HT1080 (cell line): ENCODE measurements around the gene EPHA7.

DNA sequence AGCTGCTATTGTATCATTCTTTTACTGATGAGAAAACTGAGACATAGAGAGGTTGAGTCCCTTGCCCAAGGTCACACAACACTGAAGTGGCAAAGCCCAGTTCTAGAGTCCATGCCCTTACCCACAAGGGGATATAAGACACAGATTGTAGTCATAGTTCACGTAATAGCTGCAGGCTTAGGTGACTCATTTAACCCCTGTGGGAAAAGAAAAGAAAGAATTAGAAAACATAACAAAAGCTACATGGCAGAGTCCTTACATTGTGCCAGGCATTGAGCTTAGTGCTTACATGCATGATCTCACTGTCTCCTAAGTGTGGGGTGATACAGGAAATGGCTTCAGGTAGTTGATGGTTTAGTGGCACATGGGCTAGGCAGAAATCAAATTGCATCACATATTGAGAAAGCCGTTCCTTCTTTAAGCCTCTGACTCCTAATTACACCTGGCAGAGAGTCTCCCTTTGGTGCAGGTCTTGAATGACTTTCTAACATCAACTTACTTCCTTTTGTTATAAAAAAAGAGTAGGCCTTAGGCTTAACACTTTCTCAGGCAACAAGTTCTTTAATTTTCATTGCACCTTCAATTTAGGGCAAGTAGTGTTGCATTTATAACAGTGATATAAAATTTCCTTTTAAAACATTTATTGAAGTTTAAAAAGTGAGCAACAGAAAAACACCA is 12.5 kb upstream of the AKIRIN2 start:
RAMPAGE:
- cytosol, long total RNA = no peak
- long total RNA = no peak
- nucleus, long total RNA = no peak

DNA sequence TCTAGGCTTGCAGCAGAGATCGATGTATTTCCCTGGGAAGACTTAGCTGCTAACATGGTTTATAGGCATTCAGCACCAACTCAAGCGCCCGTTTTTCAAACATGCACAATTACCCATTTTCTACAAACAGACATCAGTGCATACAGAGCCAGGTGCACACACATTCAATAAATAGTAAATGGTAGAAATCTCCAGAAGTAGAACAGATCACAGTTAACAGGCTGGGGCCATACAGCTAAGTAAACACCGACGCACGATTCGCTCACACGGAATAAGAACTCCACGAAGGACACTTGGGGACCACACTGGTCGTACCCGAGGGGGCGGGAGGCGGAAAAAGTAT is 744 bp downstream of the CNR1 start:
RAMPAGE:
- cytosol, long total RNA = no peak
- long total RNA = no peak
- nucleus, long total RNA = no peak

GRCh38 chr6:89298630-89299534 is 16.2 kb downstream of the GABRR2 start:
RAMPAGE:
- cytosol, long total RNA = no peak
- long total RNA = no peak
- nucleus, long total RNA = no peak

GRCh38 chr6:89351613-89351999 is 916 bp downstream of the UBE2J1 start:
RAMPAGE:
- cytosol, long total RNA = no peak
- long total RNA = no peak
- nucleus, long total RNA = no peak

DNA sequence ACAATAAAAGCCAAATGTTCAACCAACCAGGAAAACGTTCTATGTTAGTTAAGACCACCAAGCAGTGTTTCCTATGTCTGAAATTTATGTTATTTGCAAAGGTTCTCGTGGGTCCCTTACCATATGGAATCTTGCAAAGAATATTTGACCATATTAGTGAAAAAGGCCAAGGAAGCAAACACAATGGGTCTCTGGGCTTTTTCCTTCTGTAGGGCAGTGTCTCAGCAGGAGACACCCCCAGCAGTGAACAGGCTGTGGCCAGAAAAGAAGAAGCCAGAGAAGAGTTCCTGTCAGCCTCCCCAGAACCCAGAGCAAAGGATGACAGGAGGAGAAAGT is 15.4 kb downstream of the LYRM2 start:
RAMPAGE:
- cytosol, long total RNA = no peak
- long total RNA = no peak
- nucleus, long total RNA = no peak

DNA sequence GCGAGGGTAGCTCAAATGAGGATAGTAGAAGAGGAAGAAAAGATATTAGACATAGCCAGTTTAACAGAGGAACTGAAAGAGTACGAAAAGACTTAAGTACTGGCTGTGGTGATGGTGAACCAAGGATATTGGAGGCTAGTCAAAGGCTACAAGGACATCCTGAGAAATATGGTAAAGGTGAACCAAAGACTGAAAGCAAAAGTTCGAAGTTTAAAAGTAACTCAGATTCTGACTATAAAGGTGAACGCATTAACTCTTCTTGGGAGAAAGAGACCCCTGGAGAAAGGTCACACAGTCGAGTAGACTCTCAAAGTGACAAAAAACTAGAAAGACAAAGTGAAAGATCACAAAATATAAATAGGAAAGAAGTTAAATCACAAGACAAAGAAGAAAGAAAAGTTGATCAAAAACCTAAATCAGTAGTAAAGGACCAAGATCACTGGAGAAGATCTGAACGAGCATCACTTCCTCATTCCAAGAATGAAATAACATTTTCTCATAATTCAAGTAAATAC is 31.8 kb upstream of the GJA10 start:
RAMPAGE:
- cytosol, long total RNA = no peak
- long total RNA = no peak
- nucleus, long total RNA = no peak

DNA sequence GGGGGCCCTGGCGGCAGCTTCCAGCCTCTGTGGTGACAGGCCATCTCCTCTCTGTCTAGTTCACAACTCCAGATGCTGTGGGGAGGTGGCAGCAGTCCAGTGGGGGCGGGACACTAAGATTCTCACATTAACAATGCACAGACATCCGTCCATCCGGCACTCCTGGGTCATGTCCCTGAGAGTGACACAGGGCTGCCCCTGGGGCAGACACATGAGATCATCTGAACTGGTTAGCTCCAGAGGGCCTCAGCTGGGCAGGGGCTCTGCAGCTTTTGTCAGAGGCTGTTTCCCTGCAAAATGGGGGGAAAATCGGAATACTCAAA is 91.0 kb downstream of the GJA10 start:
RAMPAGE:
- cytosol, long total RNA = no peak
- long total RNA = no peak
- nucleus, long total RNA = no peak

DNA sequence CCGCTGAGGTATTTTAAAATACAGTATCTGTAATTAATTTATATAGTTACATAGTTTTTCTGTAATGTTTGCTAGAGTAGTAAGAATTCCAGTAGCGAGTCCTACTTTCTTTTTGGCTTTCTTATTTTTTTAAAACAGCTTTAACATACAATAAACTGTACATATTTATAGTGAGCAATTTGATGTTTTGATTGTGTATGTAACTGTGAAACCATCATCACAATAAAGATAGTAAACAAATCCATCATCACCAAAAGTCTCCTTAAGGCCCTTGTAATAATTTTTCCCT is 115.6 kb downstream of the GJA10 start:
RAMPAGE:
- cytosol, long total RNA = no peak
- long total RNA = no peak
- nucleus, long total RNA = no peak

DNA sequence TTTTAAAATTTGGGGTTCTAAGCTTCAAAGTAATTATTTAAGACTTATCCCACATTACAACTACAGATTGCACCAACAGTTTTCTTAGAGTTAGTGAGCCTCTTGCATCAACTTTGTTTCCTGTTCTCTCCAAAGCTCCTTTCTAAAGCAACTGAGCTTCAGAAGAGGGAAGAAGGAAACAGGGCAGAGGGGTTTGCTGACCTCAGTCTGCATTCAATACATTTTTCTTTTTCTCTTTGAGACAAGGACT is 190.9 kb downstream of the BACH2 start:
RAMPAGE:
- cytosol, long total RNA = no peak
- long total RNA = no peak
- nucleus, long total RNA = no peak

DNA sequence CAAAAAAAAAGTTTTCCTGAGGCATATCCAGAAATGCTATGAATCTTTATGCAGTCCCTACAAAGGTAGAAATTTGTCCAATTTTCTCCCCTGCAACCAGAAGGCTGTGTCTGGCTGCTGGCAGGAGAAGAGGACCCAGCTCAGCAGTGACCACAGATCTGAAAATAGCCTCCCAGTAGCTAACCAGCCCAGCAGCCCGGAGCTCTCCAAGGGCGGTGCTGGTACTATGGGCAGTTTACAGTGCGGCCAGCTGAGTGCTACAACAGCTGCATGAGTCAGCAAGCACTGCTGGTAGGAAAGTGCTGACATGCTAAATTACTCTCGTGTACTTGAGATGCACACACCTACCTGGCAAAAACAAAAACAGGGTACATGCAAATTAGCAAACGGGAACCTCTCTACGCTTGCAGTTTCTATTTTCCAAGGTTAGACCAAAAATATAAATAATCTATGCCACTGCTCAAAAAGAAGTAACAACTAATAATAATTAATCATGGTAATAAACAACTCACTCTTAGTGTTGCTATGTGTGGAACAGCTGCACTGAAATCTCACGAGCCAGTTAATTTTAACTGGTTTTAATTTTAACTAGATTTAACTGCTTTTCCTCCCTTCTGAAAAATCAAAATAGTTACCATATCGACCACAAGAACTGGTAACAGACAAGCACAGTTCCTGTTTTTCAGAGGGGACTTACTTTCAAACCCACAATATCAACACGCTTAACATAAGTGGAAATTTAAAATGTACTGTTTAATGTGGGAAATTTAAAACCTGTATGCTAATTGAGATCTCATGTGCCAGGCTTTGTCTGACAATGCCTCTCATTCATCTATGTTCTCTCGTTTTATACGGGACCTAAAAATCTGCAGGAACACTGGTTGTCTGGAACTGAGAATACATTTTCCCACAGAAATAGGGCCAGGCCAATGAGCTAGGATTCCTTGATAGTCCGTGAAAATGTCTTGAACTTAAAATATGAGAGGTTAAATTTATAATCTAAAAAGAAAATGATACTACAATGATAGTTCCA is 10.8 kb downstream of the BACH2 start:
RAMPAGE:
- cytosol, long total RNA = no peak
- long total RNA = no peak
- nucleus, long total RNA = no peak

DNA sequence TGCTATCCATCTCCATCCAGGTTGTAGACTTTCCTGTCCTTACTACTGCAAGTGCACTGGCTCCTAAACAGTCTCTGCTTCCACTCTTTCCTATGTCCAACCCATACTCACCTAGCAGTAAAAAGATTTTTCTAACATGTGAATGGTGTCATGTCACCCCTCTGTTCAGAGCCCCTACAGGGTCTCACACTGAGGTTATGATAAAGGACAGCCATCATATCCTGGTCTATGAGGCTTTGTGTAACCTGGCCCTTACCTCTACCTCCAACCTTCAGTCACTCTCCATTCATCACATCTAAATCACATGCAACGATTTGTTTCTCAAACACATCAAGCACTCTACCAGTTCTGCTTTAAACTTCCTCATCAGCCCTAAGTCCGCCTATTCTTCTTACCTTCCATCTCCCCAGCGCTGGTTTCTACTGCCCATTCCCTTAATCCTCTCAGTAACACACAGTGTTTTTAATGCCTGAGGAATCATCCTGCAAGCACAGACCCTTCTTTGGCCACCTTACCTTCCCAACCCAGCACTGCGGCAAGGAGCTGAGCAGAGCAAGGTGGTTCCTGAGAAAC is 17.8 kb upstream of the BACH2 start:
RAMPAGE:
- cytosol, long total RNA = no peak
- long total RNA = no peak
- nucleus, long total RNA = no peak

DNA sequence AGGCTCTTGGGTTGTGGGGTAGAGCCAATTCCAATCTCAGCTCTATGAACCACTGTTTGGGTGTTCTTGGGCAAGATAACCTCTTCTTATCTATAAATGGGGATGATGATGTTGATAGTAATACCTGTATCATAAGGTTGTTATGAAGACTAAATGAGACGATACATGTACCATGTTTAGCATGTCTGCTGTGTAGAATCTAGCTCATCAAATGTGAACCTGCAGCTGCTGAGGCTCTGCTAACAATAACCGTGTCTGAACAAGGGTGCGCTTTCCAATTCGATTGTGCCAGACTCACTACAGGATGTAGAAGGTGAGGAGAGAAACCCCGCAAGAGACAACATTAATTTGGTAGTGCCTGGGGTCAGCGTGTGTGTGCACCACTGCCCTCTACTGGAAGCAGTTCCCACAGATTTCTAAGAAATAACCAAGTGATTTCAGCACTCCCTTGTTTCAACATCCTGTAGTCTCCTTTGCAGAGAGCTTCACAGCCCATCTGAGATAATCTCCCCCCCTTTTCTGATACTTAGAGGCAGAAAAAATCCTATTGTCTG is 96.5 kb upstream of the BACH2 start:
RAMPAGE:
- cytosol, long total RNA = no peak
- long total RNA = no peak
- nucleus, long total RNA = no peak

GRCh38 chr6:90411484-90411881 is 114.8 kb upstream of the BACH2 start:
RAMPAGE:
- cytosol, long total RNA = no peak
- long total RNA = no peak
- nucleus, long total RNA = no peak

DNA sequence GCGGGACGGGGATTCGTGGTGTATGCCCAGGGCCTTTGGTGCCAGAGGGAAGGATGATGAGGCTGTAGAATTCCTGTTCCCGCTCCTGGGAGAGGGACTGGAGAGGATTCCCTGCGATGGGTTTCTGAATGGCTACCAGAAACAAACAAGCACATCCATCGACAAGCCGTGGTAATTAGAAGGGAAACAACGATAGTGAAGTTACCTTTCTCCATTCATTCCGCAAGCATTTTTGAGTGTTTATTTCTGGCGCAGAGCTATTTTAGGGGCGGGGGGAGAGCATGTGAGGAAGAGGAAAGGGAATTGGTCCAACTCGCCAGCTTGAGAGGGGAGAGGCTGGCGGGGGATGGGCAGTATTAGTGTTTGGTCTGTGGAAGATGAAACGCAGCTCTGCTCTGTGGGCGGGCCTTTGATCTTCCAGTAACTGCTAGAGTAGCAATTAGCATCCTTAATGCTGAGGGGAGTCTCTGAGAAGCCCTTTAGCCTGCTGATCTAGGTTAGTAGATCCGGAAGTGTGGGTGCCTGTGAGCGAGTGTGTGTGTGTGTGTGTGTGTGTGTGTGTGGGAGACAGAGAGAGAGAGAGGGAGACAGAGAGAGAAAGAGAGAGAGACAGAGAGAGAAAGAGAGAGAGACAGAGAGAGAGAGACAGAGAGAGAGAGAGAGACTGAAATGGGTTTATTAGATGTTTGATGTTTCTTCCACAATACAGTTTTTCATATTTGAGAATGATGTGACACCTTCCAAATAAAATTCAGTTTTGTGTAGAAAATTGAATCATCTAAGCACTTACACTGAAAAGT is 117.2 kb upstream of the BACH2 start:
RAMPAGE:
- cytosol, long total RNA = no peak
- long total RNA = no peak
- nucleus, long total RNA = no peak

DNA sequence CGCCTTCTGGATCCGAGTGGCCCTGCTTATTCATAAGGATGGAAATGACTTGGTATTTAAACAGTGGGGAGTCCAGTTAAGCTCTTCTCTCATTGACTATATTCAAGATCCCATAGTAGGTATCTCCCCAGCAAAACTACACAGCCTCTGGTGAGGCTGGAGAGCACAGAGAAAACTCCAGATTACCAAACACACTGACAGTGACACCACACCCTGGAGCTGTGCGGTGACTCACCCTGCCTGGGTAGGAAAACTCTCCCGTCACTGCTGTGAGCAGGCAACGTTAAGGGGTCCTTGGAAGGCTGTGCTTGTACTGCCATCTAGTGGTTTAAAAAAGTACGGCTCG is 107.7 kb downstream of the MAP3K7 start:
RAMPAGE:
- cytosol, long total RNA = no peak
- long total RNA = no peak
- nucleus, long total RNA = no peak

DNA sequence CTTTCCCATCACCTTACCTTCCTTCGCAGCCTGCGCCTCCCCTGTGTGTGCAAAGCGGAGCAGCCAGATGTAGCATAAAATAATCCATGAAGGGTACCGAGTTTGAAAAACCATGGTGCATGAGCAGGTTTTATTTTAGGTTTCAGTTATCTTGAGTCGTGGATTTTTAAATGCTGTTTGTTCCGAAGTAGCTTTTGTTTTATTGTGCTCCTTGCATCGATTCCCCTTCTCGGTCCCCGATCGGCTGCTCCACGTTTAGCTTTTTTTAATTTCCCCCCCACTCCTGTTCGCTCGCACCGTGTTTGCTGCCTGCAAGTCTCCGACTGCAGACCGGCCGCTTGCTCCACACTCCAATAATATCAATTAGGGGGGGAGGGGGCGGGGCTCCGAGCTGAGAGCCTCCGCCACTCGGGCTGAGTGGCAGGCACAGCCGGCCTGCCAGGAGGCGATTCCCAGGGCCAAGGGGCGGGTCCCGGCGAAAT is at the start of gene EPHA7:
Gene EPHA7 (minus strand): TSS at position 332 of the 482 bp plus-strand sequence.
RAMPAGE:
- cytosol, long total RNA = no peak
- long total RNA = no peak
- nucleus, long total RNA = no peak

DNA sequence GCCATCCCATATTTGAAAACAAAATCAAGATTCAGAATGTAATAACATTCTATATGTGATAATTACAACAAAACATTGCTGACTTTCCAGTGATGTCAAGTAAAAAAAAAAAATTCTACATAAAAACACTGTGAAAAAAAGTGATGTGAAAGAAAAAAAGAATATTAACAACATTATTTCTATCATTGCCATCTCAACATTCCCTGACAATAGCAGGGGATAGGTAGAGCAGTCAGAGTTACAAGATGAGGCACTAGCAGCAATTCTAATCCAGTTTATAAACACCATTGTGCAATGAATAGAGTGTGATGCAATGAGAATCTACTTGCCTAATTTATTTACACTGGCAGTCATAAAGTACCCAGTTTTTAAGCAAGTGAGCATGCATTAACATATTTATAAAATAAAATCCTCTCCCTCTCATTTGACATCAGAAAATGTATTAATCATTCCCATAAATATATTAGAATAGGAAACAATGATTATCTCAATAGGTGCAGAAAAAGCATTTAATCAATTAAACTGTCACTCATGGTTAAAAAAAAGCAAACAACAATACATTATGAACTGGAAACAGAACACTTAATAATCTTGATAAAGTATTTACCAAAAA is 2.5 kb upstream of the MANEA start:
RAMPAGE:
- cytosol, long total RNA = no peak
- long total RNA = no peak
- nucleus, long total RNA = no peak

DNA sequence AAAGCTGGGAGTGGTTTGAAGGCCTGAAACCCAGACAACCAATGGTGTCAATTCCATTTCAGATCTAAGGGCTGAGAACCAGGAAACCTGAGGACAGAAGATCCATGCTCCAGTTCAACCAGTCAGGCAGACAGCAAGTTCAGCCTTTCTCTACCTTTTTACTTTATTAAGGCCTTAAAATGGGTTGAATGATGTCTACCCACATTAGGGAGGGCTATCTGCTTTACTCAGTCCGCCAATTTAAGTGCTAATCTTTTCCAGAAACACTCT is 170.8 kb downstream of the FUT9 start:
RAMPAGE:
- cytosol, long total RNA = no peak
- long total RNA = no peak
- nucleus, long total RNA = no peak

DNA sequence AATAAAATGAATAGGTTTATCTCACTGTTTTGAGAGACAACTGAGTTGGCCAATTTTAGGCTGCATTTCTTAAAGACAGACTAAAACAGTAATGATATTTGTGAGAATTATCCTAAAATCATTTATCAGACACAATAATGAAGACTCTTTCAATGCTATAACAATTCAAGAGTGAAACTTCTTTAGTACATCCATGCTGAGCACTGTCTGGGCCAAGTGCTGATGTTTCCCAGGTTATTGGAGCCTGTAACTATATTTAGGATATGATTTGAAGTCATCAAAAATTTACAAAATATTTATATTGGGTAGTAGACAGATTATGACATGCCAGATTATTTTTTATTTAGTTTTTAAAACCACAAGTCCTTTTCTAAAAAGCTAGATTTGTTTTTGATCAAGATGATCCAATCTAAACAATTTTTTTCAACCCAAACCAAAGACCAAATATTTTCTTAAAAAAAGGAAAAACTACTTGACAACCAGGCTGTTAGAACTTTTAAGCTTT is 45.2 kb downstream of the FHL5 start:
RAMPAGE:
- cytosol, long total RNA = no peak
- long total RNA = no peak
- nucleus, long total RNA = no peak

DNA sequence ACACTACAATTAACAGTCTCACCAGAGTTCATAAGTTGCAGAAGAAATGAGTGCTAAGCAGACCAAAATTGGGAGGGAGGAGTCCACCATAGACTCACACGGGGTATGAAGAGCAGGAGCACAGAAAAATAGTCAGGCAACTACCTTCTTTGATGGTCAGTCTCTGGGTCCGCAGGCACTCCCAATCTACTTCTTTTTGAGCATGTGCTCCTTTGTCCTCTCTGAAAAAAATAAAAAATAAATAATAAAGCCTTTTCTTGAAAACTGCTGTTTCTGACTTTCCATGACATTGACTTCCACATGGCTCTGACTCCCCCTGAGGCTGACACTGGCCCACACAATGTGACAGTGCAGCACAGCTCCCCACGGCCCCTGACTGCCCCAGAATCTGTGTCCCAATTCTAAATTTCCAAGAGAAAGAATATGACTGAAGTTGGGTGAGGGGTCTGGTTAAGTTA is 127.3 kb downstream of the GPR63 start:
RAMPAGE:
- cytosol, long total RNA = no peak
- long total RNA = no peak
- nucleus, long total RNA = no peak